Daoy (cell line): ENCODE measurements around the gene OTOF.

DNA sequence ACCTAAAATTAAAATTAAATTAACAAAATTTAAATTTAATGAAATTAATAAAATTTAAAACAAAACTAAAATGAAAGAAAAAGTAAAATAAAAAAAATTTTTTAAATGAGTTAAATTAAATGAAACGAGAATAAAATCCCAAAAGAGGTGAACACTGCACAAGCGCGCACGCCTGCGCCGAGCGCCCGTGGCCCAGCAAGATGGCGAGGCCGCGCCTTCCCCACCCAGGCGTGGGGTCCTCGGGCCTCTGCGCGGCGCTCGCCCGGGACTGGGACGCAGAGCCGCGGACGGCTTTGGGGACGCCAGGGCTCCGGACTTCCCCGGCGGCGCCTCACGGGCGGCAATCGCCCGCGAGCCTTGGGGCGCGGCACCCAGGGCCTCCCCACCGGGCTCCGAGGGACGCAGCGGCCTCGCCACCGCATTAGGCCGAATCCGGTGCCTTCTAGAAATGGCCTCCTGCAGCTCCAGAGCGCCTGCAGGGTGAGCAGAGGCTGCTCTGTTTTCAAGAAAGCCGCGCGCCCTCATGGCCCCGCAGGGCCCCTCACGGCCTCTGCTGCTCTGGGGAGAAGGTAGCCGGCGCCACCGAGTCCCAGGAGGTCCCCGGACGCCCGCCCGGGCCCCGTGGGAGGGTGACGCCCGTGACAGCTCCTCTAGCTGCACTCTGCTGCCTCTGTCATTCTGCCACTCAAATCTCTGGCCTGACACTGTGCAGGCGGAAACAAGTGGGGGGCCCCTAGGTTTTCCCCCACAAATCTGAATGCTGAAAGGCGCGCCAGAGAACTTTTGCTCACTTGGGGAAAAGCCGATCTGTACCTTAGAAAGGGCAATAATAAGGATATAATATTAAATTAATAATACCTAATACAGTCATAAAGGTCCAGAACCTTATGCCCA is 35.9 kb upstream of the POMC start:
- RAMPAGE, long total RNA, result no peak

- RAMPAGE, long total RNA, result no peak
Measured at GRCh38 chr2:25230397-25231357, 62.3 kb upstream of the POMC start.

DNA sequence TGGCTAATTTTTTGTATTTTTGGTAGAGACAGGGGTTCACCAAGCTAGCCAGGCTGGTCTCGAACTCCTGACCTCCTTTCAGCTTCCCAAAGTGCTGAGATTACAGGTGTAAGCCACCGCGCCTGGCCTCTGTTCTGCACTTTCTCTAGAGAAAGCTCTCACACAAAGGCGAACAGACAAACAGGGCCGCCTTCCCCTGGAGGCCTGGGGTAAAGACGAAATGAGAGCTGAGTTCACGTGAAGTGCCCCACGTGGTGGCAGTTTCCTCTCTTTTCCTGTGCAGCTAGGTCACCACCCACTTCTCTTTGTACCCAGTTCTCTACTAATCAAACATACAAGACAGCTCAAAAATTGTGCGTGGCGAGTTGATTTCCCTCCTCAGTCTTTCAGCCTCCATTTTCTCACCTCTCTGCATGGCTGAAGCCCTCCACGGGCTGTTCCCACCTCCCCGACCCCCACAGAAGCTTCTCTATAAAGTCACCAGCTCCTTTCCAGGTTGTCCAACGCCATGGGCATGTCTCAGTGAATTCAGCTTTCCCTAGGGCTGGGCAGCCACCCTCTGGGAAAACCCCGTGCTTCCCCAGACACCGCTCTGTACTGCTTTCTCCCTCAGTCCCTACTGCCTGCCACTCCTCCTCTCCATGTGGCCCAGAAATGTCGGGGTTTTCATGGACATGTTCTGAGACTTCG is 68.3 kb downstream of the DNMT3A start:
- RAMPAGE, long total RNA, result no peak

DNA sequence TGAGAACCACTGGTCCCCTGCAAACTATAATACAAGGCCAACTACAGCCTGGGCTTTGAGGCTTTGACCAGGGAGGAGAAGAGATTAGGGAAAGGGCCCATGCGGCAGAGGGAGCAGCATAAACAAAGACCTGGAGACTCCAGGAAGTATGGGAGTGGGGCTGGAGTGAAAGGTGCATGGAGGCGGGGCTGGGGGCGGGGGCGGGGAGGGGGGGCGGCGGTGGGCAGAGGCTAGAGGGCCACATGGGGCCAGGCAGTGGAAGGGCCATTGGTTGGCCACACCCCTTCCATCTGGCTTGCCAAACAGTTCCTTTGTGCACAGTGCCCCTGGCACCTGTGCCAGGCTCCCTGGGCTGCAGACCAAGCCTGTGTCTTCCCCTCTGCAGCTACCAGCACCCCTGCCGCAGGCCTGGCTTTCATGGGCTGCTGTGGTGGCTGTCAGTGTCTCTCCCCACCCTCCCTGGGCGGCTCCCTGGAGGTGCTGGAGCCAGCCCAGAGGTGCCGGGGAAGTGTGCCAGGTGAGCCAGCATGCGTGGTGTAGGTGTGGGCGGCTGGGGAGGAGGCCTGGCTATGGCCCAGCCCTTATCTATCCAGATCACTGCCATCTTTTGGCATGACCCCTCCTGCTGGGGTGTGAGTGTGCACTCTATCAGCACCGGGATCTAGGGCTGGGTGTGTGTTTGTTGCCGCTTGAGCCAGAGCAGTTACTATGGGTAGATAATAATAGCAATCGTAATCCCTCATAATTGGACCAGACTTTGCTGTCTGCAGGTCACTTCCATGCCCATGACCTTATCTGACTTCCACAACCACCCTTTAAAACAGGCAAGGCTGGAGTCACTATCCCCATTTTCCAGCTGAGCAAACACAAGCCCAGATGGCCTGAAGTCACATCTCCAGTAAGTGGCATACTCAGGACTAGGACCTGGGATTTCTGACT is 30.5 kb downstream of the DNMT3A start:
- RAMPAGE, long total RNA, result no peak

DNA sequence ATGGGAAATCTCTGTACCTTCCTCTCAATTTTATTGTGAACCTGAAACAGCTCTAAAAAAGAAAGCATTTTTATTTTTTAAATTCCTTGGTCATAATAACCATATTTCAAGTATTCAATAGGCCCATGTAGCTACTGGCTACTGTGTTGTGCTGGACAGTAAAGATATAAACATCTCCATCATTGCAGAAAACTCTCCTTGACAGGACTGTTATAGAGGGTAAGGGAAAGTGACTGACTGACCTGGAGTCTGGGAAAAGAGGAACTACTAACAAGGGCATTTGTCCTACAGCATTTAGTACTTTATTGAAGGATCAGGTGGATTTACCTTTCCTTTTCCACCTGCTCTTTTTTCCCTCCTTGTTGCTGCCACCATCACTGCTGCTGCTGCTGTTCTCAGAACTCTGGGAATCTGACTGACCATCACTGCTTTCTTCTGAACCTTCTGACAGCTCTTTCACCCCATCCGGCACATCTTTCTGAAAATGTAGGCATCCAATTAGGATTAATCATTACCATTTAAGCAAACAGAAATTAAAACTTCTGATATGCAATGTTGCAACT is 79.1 kb downstream of the ASXL2 start:
- RAMPAGE, long total RNA, result no peak

- RAMPAGE, long total RNA, result no peak
Measured at GRCh38 chr2:26002659-26003307, 20.5 kb upstream of the KIF3C start.

DNA sequence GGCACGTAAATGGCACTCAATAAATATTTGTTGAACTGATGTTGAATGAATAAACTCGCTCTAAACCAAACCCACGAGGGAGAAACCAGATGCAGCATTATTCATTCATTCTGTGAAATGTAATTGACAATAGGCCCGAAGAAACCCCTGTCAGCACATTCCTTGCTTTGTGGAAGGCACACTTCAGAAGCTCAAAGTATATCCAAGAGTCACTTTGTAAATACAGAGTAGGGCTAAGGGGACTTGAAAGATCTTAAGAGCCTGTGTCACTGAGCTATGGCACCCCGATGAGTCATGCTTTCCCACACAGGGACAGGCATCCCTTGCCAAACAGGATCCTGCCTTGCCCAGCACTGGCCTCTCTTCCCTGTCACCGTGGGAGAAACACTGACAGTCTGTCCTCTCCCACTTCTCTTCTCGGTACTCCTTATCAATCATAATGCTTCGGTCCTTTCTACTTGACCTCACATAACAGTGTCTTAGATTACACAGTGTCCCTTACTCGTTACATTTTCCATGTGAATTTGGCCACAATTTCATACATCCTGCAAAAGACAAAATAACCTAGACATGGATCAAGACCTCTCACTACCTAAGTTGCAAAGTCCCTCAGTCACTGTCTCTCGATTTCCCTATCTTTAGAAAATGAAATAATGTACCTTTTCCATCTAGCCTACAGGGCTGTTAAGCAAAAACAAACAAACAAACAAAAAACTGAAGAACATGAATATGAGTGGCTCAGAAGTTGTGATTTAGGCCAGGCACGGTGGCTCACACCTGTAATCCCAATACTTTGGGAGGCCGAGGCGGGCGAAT is 21.3 kb upstream of the RAB10 start:
- RAMPAGE, long total RNA, result no peak

GRCh38 chr2:26074891-26075246 is 41.0 kb downstream of the RAB10 start:
- RAMPAGE, long total RNA, result no peak

DNA sequence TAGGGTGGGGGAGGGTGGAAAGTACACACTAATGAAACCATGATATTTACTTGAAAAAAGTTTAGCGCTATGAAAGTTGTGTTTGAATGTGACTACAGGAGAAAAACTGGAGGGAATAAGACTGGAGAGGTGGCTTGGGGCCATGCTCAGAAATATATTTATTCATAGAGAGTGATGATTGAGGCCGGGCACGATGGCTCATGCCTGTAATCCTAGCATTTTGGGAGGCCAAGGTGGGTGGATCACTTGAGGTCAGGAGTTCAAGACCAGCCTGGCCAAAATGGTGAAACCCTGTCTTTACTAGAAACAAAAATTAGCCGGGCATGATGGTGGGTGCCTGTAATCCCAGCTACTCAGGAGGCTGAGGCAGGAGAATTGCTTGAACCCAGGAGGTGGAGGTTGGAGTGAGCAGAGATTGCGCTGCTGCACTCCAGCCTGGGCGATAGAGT is 55.1 kb downstream of the RAB10 start:
- RAMPAGE, long total RNA, result no peak

DNA sequence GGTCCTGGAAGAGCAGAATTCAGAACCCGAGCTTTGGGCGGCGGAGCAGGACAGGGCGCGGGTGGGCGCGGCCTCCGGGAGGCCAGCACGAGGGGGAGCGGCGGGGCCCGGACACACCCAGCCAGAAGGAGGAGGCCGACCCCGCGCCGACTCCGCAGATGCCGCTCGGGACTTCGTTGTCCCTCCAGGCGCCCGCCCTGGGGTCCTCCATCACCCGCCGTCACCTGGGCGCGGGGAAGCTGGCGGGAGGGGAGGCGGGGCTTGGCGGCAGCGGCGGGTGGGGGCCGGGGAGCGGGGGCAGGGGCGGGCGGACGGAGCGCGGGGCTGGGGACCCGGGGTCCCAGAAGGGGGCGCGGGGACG is 387 bp upstream of the GAREM2 start:
- RAMPAGE, long total RNA, result no peak

DNA sequence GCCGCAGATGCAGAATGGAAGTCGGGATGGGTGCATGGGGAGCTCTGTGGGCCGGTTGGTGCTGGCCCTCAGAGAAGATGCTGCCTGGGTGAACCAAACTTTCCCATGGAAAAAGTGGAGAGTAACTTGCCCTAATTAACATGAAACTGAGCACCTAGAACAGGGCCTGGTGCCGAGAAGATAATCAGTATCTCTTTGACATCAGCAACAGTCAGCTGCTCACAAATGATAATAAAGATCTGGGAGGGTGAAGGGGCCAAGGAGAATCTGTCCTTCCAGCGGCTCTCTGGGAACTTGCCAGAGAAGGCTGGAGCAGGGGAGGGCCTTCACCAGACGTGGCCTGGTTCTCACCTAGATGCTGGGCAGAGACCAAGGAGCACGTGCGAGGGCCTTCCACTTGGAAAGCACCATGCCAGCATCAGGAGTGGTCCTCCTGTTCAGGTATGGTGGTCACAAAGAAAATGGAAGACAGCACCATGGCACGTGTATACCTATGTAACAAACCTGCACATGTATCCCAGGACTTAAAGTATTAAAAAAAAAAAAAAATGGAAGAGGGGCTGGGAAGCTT is 18.9 kb downstream of the GAREM2 start:
- RAMPAGE, long total RNA, result no peak

DNA sequence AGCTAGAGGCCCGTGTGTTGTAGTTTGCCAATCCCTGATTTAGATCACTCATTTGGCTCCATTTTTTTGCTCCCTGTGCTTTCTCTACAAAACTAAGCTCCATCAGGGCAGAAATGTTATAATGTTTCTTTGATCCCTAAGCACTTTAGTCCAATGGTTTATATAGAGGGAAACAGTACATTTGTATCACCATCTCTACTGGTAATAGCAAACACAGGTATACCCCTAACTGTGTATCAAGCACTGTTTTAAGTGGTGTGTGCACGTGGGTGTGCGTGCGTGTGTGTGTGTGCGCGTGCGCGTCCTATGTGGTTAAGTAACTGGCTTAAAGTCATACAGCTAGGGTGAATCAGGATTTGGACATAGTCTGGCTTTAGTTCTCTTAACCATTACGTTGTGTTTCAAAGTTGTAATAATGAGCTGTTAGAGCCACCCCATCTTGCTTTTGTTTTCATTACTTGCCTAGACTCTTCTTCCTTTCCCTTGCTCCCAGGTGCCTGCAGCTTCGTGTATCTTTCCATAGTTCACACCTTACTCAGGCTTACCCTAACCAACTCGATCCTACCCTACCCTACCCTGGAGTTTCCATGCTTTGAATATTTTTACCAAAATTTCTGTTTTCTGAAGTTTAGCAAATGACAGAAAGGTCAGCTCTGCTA is 2.1 kb downstream of the HADHB start:
- RAMPAGE, long total RNA, result no peak

GRCh38 chr2:26298103-26298834 is 47.7 kb upstream of the SELENOI start:
- RAMPAGE, long total RNA, result no peak

DNA sequence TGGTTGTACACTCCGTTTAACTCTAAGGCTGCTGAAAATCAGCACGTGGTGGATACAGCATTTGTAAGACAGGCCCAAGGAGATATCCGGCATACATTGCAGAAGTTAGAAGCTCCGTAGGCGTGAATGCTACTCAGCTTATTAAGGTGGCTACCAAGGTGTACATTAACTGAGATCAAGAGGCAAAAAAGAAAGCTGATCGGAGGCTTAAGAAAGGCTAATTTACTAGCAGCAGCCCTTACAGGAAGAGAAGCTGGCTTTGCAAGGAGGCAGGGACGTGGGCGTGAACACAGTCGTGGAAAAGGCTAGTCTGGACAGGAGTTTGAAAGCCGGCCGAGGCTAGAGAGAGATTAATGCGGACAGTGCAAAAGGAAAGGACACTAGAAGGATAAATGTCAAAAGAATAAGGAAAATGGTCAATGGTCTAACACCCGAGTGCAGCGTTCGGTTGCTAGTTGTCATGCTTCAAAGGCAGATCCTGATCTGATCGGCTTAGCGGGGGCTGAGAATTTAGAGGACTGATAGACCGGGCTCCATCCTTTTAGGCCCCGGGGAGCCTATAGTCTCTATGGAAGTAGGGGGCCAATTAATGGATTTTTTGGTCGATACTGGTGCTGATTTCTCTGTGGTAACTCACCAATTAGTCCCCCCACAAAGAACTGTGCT is 45.6 kb upstream of the SELENOI start:
- RAMPAGE, long total RNA, result no peak

DNA sequence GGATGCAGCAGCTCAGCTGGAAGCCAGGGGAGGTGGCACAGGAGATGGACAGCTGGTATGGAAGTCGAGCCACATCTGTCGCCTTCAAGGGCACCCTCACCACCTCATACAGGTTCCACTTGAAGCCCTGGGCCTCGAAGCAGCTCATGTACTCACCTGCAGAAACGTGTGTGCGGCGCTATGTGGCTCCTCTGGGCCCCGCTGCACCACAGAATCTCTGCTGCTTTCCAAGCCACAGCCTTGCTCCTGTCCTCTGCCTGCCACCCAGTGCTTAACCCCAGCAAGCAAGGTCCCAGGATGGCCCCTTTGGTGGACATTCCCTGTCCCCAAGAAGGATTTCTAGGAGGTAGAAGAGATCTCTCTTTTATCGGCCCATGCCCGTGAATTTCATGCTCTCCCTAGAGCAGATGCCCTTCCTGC is 31.5 kb upstream of the SELENOI start:
- RAMPAGE, long total RNA, result no peak

GRCh38 chr2:26390170-26391250 is 11.2 kb upstream of the DRC1 start:
- RAMPAGE, long total RNA, result no peak

GRCh38 chr2:26558585-26559032 is at the start of gene OTOF:
Gene OTOF (minus strand): TSS chr2:26558756.
- RAMPAGE, long total RNA, result no peak

DNA sequence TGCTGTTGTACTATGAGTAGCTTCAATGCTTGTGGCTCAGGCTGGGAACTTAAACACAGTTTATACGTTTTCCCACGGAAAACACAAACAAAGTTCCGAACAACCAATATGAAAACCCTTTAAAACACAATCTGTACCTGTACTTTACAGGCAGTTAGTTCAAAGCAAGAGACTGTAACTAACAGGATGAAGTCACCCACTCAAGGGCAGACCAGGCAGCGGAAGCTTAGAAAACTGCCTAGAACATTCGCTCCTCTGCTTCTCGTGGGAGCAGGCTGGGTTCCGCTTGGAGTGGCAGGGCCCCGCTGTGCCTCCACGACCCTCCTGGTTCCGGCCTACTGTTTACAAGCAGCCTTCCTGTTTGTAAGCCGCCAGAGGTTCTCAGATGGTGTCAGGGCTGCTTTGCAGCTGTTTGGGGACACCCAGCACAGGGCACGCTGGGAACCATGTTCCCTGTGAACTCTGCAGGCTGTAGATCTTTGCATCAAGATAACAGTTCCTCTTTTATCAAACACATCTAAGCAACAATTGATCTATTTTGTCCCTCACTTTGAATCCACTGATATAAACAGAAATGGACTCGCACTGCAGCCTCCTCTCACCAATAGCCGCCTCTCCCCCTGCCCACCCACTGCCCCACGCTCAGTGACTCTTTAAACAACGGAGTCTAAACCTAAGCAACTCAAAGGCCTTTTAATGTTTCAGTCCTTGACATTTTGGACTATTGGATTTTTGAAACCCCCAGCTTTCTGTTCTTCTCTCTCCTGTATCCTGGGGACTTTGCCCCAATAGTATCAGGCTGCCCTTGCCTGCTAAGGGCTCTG is 31.2 kb downstream of the CIB4 start:
- RAMPAGE, long total RNA, result no peak

DNA sequence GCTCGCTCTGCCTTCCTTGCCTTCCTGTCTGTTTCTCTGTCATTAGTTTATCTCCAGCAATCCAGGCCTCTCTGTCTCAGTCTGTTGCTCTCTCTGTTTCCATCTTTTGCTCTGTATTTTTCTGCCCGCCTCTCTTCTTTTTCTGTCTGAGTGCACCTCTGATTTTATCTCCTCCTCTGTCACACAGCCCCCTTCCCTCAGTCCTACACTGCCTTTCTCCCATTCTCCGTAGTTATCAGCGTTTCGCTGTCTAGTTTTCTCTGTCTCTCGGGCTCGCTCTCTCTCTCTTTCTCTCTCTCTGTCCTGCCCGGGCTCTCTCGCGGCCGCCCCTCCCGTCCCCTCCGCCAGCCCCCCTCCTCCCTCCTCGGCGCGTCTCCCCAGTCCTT is 316 bp upstream of the KCNK3 start:
- RAMPAGE, long total RNA, result no peak

- RAMPAGE, long total RNA, result no peak
Measured at GRCh38 chr2:26695869-26696843, 3.6 kb downstream of the KCNK3 start.